Helper T cell (primary cell): Measurements from ENCODE around the genes CIAO3, C1QTNF8, UNKL and CLCN7.

- PRO-cap, 2 experiments: peak in 2 of 2 experiments; most common plus-strand start chr16:741141 (in 1); most common minus-strand start chr16:740934 (in 2)
Observed at GRCh38 chr16:740614-741683, at the start of gene CIAO3. CIAO3 (minus strand) TSS chr16:740997.

DNA sequence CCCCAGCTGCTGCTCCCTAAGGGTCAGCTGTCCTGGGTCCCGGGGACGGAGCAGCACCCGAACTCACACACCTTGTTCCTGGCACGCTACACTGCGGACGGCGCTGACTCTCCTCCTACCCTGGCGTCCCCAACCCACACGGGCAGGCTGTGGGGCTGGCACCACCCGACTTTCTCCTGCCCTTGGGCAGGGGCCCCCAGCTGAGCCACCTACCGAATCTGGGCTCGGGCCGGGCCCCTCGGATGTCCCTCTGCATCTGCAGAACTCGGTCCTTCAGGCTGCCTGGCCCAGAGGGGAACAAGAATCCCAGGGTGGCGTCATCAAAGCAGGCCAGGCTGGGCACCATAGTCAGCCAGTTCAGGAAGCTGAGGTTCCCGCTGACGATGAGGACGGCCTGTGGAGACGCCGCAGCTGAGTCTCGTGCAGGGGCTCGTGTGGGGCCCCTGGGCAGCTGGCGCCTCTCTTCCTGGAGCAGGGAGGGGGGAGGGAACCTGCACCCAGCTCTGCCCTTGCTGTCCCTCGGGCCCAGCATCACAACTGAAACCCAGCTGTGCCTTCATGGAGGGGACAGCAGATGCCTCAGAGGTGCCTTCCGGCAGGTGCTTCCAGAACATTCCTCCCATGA, 70.5 kb upstream of the GNG13 start:
- PRO-cap, 2 experiments: no peak in any of the 2 experiments

GRCh38 chr16:1019060-1020133, 37.8 kb downstream of the SOX8 start:
- PRO-cap, 2 experiments: no peak in any of the 2 experiments

GRCh38 chr16:1096034-1096278, at the start of gene C1QTNF8:
C1QTNF8 (minus strand) TSS chr16:1096244.
- PRO-cap, 2 experiments: no peak in any of the 2 experiments

- PRO-cap, 2 experiments: no peak in any of the 2 experiments
Observed at GRCh38 chr16:1153266-1154286, 670 bp downstream of the CACNA1H start.

DNA sequence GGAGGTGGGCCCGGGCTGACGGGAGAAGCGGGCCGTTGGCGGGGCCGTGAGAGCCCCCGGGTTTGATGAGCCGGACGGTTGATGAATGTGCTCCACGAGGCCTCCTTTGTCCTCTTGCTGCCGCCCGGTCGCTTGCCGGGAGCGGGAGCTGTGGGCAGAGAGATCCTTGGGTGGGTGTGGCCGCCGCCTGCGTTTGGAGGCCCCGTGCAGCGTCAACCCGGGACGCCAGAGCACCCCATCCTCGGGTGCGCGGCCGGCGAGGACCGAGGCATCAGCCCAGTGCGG, 7.7 kb downstream of the CACNA1H start:
- PRO-cap, 2 experiments: no peak in any of the 2 experiments

DNA sequence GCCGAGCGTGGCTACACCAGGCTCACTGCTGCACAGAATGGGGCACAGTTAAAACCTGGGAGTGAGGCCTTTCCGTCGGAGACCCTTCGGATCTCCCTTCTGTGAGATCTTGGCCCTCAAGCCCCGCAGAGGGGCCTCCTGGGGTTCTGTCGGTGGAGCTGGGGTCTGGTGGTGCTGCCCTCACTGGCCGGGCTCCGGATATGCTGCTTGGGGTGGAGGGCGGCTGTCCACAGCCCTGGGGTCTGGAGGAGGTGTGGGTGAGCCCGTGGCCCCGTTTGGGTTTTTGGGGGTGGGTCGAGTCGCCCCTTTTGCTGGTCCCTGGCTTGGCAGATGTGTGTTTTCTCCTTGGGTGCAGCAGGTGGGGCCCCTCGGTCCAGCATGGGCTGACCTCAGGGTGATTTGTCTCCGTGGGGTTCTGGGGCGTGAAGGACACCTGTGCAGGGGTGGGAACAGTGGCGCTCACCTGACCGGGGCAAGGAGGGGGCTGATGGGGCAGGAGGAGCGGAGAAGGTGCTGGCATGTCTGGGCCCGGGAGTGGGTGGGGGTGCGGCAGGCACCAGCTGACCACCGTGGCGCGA, 11.8 kb downstream of the CACNA1H start:
- PRO-cap, 2 experiments: no peak in any of the 2 experiments

GRCh38 chr16:1169385-1170159, 16.7 kb downstream of the CACNA1H start:
- PRO-cap, 2 experiments: no peak in any of the 2 experiments

- PRO-cap, 2 experiments: no peak in any of the 2 experiments
Observed at GRCh38 chr16:1171867-1172400, 19.0 kb downstream of the CACNA1H start.

- PRO-cap, 2 experiments: no peak in any of the 2 experiments
Observed at GRCh38 chr16:1291232-1291948, 18.0 kb upstream of the UBE2I start.

- PRO-cap, 2 experiments: no peak in any of the 2 experiments
Observed at GRCh38 chr16:1299270-1300194, 9.9 kb upstream of the UBE2I start.

GRCh38 chr16:1315069-1315435, 5.6 kb downstream of the UBE2I start:
- PRO-cap, 2 experiments: no peak in any of the 2 experiments

DNA sequence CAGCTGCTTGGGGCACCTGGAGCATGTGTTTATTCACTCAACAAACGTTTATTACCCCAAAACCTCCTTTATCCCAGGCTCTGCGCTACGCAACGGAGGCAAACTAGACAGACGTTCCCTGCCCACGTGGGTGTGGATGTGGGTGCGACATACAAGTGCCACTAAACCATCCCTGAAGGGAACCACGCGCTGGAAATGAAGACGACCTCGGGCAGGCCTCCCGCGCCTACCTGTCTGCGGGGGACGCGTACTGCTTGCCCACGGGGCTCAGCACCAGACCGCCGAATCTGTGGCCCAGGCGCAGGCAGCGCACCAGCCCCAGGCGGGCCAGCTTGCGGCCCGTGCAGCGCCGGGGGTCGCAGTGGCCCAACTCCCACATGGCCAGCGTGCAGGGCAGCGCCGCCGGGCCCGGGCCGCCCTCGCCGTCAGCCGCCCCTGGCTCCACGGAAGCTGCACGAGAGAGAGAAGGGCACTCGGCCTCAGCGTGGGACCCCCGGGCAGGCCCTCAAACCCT, 472 bp downstream of the TSR3 start:
- PRO-cap, 2 experiments: no peak in any of the 2 experiments

DNA sequence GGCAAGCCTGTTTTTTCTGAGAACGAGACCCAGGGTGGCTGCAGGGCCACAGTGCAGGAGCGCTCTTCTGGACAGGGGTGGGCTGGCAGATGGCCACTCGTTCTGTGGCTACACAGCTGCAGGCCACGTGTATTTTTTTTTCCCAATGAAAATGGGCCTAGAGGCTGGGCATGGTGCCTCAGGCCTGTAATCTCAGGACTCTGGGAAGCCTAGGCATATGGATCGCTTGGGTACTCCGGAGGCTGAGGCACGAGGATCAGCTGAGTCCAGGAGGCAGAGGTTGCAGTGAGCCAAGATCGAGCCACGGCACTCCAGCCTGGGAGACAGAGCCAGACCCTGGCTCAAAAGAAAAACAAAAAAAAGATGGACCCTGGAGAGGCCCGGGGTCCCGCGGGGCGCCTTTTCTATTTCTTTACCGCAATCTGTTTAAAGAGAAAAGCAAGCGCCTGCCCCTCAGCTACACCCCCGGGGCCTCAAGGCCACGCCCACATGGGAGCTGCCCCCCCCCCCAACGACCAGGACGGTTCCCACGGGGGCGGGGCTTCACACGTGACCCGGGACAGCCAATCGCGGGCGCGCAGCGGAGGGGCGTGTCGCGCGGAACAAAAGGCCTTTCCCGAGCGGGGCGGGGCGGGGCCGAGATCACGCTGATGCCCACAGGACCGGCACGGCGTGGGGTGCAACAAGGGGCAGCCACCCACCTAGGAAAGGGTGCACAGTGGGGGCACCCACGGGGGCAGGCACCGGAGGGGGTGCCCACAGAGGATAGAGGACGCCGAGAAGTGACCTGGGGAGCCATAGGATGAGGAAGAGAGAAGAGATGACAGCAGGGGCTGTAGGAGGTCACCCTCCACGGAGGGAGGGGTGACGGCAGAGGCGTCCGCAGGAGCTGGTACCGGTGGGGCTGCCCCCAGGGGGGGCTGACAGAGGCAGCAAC, 6.5 kb downstream of the UNKL start:
- PRO-cap, 2 experiments: no peak in any of the 2 experiments

GRCh38 chr16:1414308-1415383, at the start of gene UNKL:
UNKL (minus strand) TSS chr16:1414704.
- PRO-cap, 2 experiments: peak in 2 of 2 experiments; most common minus-strand start chr16:1414695 (in 2)

DNA sequence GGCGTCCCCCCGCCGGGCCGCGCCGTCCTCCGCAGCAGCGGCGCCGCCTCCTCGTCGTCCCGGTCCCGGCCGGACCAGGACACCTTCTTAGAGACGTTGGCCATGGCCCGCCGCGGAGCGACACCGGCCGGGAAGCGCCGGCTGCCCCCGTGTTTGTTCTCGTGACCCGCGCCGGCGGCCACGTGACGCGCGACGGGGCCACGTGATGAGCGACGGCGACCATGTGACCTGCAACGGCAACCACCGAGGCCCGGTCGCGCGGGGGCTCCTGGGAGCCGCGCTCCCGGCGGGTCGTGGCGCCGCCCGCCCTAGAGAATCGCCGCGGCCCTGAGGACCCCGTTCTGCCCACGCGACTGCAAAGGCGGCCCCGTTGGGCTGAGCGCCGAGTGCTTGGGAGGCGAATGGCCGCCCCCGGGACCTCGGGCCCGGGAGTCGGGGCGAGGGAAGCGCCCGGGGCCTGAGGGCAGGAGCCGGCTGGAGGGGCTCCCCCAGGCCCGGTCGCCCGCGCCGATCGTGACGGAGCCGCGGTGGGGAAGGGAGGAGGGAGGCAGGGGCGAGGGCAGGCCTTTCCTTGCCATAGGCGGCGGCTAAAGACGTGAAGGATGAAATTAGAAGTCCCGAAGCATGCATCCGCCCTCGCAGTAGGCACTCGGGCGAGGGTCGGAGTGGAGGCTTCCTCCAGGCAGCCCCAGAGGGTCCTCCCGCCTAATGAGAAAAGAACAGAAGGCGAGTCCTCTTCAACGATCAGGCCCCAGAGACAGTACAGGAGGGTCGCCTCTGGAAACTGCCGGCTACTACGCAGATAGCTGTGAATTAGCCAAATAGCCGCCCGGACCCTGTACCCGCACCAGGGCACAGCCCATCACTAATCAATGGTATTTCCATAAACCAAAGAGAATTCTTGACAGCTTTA, at the start of gene CLCN7:
TSS of gene CLCN7 (minus strand) at position 158 of the 913 bp plus-strand sequence.
- PRO-cap, 2 experiments: peak in 2 of 2 experiments; most common plus-strand start position 641 of the sequence (in 2); most common minus-strand start position 515 of the sequence (in 2)

DNA sequence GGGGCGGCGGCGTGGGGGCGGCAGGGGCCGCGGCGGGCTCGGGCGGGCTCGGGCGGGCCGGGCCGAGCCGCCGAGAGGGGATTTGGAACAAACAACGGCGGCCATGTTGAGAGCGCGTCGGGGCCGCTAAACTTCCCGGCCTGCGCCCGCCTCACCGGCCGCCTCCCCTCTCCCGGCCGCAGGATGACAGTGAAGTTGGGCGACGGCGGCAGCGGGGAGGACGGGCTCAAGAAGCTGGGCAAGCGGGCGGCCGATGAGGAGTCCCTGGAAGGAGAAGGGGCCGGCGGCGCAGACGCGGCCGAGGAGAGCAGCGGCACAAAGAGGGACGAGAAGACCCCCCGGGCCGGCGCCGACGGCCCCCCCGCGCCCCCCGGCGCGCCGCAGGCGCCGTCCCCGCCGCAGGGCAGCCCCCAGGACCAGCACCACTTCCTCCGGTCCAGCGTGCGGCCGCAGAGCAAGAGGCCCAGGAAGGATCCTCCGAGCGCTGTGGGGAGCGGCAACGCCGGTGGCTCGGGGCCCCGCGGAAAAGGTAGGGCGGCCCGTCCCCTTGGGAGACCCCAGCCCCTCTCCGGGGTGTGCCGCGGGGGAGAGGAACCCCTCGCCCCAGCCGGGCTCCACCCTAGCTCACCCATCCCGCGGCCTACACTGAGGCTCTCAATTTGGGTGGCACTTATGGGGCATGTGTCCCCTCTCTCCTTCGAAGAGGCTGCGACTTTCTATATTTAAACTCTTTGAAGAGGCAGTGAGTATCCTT, 2.5 kb downstream of the CRAMP1 start:
- PRO-cap, 2 experiments: no peak in any of the 2 experiments

DNA sequence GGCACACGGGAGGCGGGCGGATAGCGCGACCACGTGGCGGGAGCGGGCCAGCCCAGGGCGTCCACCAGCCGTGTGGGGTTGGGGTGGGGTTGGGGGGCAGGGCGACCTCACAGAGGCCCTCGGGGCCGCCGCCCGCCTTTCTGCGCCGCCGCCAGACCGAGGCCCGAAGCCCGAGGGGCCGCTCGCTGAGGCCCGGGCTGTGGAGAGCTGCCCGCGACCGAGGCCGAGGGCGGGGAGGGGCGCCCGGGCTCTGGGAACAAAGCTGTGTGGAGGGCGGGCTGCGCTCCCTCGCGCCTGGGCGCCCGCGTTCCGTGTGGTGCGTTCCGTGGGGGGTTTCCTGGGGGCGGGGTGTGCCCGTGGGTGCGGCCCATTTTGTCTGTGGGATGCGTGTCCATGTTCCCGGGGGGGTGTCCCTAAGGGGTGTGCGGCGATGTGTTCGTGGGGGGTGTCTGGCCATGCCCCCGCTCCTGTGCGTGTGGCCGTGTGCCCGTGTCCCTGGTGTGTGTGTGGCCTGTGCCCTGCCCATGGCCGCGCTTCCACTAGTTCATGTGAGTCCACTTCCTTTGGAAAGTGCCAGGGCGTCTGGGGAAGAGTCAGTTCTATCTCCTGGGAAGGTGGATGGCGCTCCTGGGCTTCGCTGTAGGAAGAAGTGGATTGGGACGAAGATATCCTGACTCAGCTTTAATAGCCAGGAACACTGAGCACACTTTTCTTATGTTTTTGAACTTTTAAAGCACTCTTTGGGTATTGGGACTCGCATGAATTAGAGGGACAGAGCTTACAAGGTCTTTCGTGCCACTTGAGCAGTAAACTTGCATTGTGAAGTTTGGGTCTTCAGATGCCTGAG, 512 bp downstream of the JPT2 start:
- PRO-cap, 2 experiments: peak in 2 of 2 experiments; most common plus-strand start position 402 of the sequence (in 1); most common minus-strand start position 315 of the sequence (in 2)

GRCh38 chr16:1707429-1707915, 1.5 kb downstream of the MAPK8IP3 start:
- PRO-cap, 2 experiments: no peak in any of the 2 experiments

GRCh38 chr16:1763494-1764398, 7.6 kb downstream of the NME3 start:
- PRO-cap, 2 experiments: no peak in any of the 2 experiments